Gallbladder (tissue), 1 donor: ENCODE results near the gene PPP2R2D.

GRCh38 chr10:129161014-129161213 lies 306.1 kb upstream of the MGMT start:
- PRO-cap = no peak

DNA sequence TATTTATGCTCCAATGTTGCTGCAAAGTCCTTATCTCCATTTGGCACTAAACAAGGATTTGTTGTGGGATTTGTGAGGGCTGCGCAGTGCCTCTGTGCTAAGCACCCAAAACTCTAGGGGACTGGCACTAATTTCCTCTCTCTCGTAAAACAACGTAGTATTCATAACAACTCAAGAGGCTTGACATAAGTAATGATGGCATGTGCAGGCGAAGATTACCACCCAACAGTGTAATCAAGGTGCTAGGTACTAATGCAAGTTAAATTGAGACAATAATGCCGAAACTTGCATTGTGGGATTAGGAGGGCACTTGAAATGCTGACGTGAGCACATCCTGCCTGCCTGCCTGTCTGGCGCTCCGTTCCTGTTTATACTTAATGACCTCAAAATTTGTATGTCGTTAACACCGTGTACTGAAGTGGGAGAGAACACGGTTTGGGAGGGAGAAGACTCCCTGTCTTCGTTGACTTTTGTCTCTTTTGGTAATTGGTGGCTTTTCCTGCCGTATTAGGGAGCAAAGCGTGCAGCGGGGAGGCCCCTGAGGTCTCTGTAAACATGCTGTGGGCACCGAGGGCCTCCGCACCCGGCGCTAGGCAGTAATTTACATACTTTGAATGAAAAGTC lies 139.0 kb downstream of the MGMT start:
- PRO-cap = no peak

DNA sequence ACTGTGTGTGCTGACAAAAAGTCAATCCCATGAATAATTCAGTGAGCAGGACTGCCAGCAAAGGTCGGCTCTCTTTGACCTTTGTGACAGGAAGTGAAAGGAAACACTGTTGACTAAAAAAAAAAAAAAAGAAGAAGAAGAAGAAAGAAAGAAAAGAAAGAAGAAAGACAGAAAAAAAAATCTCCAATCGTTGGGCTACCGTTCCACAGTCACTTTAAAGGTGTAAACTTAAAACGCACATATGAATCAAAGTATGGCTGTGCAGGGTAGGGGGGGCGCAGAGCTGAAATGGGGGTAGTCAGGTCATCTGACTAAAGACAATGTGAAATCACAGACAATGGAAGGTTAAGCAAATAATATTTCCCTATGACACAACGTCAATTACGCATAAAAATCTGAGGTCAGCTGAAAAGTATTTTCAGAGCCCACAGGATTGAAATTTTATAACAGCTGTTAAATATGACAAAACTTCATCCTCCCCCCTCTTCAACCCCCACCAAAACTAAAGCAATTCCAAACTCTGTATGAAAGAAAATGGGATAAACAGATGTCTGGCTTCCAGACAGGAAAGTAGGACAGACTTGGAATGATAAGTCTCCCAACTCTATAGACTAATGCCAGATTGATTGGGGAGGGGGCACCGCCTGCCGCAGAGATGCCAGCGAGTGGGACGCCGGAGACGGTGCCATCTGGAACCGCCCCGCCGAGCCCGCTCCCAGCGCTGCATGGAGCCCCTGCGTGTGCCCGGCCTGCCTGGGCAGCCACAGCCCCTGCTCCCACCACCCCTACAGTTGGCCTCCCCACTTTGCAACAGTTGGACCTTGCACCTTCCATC lies 10.9 kb downstream of the EBF3 start:
- PRO-cap = no peak

GRCh38 chr10:130105553-130106350 lies 4.9 kb downstream of the C10orf143 start:
- PRO-cap = no peak

DNA sequence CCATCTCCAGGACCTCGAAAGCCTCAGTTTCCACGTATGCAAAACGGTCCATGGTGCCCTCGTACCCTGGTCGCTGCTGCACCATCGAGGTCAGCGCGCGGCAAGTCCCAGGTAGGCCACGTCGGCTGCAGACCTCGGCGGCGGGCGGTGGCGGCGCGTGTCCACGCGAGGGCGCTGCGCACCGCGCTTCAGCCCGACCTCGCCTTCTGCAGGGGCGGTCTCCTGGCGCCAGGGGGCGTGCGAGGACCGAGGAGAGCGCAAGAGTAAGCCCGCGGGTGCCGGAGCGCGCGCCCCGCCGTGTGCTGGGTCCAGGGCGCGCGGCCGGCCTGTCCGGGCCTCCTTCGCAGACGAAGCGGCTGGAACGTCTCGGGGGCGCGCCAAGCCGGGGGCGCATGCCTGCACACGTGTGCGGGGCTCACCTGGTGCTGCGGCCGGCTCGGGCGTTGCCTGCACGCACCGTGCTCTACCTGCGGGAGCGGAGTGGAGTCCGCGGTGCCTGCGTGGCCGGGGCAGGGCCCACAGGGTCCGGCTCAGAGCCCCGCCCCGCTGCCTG lies 54.0 kb downstream of the GLRX3 start:
- PRO-cap = unidirectional peak, plus-strand start at position 349 of the sequence

DNA sequence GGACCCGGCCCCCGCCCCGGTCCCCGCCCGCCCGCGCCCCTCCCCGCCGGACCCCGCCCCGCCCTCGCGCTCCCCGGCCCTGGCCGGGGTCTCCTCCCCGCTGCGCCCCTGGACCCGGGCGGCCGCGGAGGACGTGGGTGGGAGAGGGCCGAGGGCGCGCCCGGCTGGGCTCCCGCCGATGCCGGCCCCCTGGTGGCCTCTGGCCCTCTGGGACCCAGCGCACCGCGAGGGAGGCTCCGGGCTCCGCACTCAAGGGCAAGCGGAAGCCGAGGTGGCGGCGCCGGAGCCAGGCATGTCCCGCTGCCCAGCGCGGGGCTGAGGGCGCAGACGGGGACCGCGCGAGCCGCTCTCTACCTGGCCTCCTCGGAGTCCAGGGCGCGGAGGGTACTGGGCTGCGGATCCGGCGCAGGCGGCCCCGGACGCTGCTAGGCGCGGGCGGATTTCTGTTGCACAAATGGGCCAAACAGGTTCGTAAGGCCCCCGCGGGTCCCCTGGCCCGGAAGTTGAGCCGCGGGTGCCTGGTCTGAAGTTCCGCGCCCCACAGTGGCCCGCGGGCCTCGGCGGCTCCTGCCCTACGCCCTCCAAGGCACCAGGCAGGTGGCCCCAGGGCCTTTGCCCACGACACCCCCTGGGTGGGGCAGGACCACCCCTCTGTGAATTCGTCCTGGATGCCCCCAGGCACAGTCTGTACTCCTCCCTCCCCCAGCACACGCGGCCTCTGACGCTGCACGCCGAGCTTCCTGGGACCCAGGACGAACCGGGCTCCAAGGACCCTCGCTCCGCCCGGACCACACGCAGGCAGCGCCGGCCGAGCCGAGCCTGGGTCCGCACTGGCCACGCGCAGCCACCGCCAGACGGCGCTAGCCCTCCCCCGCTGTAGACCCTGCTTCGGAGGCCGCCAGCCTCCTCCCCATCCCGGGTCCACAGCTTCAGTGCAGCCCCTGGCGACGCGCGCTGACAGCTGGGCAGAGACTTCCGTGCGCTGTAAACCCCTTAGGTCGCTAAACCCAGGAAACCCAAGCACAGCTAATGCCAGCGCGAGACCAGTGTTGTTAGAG lies 616 bp upstream of the TCERG1L start:
- PRO-cap = no peak

DNA sequence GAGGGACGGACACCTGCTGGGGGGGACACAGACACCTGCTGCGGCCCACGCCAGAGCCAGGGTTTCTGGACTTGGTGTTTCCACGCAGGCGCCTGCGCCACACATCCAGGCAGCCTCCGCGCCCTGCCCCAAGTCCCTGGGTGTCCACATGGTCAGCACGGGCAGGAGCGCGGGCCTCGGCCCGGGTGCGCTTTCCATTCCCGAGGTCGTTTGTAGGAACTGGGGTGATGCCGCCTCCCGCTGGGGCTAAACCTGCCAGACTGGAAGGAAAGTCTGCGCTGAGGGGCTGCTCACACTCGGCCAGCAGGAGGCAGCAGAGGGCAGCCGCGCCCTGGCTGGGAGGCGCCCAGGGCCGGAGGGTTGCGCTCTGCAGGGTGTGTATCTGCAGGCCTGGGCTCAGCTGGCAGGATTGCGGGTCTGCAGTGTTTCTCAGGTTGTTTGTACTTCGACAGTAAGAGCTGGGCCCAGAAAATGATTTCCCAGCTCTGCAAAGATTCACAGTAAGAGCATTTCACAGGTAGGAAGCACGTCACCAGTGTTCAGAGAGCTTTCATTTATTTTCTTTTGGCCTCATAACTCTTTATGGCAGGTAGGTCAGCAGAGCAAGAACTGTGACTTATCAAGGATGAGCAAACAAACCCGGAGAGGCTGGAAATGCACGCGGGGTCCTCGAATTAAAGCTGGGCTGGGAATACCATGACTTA lies 15.4 kb upstream of the PPP2R2D start:
- PRO-cap = no peak

DNA sequence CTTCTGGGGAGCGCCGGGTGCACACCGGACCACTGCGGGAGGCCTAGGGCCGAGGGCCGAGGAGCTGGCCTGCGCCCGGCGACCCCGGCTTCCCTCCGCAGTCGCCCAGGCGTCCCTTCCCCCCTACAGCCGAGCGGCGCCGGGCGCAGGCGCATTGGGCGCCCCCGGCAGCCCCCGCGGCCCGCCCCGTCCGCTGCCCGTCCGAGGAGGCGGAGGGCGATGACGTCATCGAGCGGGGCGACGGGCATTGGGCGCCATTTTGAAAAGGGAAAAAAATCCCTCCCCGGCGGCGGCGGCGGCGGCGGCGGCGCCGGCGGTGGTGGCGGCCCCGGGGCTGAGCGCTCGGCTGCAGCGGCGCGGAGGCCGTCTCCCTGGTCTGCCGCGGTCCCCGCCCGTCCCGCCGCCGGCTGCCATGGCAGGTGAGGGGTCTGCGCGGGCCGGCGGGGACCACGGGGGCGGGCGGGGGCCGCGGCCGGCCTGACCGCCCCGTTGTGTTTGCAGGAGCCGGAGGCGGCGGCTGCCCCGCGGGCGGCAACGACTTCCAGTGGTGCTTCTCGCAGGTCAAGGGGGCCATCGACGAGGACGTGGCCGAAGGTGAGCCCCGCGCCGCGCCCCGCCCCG lies at the start of gene PPP2R2D:
Gene PPP2R2D, plus strand, starts transcription at position 272 of the 621 bp plus-strand sequence.
- PRO-cap = bidirectional peak, plus-strand start at position 262 of the sequence, minus-strand start at position 156 of the sequence

DNA sequence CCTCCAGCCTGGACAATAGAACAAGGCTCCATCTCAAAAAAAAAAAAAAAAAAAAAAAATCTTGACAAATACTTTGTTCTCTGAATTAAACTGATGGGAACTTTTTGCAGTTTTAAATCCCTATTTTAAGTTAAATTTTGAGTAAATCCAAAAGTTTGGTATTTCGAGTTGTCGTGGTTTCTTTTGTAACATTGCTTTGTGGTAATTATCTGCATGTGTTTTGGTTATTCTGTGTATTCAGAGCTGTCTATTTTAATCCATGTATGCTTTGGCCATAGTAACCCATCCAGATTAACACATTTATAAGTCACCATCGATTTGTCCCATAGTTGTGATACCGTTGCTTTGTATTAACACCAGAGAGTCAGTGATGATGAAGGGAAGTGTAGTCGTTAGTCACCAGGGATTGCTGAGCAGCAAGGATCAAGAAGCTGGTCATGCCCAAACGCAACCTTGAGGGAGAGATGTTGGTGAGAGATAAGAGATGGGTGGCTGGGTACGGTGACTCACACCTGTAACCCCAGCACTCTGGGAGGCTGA lies 2.7 kb downstream of the PPP2R2D start:
- PRO-cap = no peak

GRCh38 chr10:131948835-131949859 lies 32.6 kb downstream of the BNIP3 start:
- PRO-cap = no peak

- PRO-cap = no peak
Observed at GRCh38 chr10:131996525-131997301, 15.0 kb upstream of the BNIP3 start.

GRCh38 chr10:132223729-132223928 lies 36.9 kb downstream of the DPYSL4 start:
- PRO-cap = no peak

DNA sequence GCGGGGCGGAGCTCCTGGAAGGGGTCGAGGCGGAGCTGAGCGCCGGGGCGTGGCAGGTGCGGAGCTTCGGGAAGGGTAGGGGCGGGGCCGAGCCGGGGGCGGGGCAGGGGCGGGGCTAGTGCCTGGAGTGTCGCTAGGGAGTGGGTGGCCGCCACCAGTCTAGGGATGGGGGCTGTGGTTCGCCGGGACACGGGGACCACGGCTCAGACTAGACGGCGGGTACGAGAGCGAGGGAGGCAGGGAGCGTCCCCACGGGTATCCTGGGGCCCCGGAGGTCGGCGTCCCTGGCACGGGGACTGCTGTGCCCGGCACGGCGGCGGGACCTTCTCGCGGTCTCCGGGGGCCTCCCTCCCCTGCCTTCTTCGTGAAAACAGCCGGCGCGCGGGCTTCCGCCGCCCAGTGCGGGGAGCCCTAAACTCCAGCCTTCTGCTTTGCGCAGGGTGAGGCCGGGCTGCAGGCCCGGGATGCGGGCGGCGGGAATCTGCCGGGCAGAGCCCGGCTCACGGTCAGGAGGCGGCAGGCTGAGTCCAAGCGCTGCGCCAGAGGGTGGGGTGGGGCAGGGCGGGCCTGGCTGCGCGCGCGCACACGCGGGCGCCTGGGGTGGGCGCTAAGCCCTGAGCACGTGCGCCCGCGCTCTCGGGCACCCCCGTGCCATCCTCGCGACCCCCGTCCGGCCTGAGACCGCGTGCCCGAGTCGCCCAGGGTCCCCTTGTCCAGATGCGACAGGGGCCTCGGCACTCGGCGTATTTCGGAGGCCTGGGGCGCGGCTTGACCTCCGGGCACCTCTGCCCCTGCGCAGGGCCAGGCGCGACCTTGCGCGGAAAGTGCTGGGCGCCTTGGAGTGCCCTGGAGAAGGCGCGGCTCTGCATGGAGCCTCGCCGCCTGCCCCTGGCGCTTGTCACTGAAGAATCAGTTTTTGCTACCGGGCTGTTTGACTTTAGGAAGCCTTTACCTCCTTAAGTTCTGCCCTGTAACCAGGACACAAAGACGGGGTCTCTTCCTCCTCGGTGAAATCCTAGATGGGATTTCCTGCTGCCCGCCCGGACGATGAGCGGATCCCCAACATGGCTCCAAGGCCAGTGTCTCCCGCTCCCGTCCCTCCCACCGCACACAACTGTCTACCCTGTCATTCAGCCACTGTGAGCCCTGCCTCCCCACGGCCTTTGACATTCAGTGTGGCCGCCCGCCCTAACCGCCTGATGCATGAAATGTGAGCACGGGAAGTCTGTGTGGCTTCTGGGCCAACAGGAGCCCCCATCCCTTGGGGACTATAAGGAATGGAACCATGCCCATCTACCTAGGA lies 726 bp upstream of the STK32C start:
- PRO-cap = bidirectional peak, plus-strand start at position 157 of the sequence, minus-strand start outside the sequence; unidirectional peak, plus-strand start at position 443 of the sequence; bidirectional peak, plus-strand start at position 588 of the sequence, minus-strand start at position 483 of the sequence

- PRO-cap = no peak
Observed at GRCh38 chr10:132322674-132323280, 9.2 kb upstream of the LRRC27 start.

- PRO-cap = no peak
Observed at GRCh38 chr10:132334954-132336122, 3.3 kb downstream of the LRRC27 start.

DNA sequence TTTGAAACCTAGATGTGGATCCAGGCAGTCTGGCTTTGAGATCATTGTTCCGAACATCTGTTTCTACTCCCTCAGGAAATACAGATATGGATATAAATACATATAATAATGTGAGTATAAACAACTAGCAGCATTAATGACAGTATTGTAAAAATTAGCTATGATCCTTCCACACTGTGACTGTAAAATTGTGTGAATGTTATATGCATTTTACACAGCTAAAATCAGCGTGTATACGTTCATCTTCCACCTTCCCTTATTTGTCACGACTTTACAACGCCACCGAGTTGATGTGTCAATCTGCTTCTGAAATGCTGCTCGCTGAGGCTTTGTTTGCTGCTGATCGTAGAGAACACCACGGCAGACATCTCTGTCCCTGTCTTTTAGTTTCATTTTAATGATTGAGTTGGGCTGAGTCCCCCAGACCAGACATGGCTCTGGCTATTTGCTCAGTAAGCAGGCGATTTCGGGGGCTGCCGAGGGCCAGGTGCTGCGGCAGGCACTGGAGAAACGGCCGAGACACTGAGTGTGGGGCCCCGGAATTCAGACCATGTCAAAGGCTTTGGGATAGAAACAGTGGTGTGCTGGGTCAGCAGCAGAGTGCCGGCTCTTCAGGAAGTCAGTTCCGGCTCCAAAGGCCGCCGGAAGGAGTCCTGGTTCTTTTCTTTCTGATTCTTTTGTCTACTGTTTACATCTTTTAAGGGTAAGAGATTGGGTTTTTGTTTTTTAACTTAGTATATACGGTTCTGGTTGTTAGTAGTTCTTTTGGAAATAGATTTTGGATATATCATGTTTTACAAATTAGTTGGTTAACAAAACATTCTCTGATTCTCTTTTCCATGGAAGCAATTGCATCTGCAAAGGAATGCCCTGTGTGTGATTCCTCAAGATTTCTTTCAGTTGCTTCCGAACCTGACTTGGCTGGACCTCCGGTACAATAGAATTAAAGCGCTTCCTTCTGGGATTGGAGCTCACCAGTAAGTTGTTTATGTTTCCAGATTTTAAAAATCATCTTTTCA lies 5.0 kb downstream of the LRRC27 start:
- PRO-cap = no peak

GRCh38 chr10:132404808-132405942 lies 8.2 kb downstream of the PWWP2B start:
- PRO-cap = no peak

GRCh38 chr10:132407061-132408247 lies 10.5 kb downstream of the PWWP2B start:
- PRO-cap = bidirectional peak, plus-strand start at chr10:132407531, minus-strand start at chr10:132407314; bidirectional peak, plus-strand start at chr10:132408154, minus-strand start at chr10:132407991

DNA sequence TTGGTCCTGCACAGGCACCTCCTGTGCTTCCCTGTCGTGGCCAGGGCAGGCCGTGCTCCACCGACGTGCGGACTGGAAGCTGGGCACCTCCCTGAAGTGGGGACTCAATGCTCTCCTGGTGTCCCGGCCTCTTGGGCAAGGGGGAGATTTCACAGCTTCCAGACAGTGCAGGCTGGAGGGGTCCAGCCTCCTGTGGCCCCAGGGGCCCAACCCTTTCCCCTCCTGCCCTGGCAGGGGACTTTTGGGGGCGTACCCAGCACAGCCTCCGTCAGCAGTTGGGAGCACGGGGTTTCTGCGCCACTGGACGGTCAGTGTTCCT lies 13.7 kb downstream of the PWWP2B start:
- PRO-cap = no peak

- PRO-cap = unidirectional peak, plus-strand start at chr10:132413088
Observed at GRCh38 chr10:132412857-132413284, 15.9 kb downstream of the PWWP2B start.